ENCODE measurements around the genes DLL1 and TBP.

- RRBS: no CpG with 5 or more reads among the region's 11 CpGs
Measured at GRCh38 chr6:169663393-169664231, 38.2 kb downstream of the WDR27 start.

GRCh38 chr6:169669835-169670316, 32.0 kb downstream of the WDR27 start:
- RRBS: no CpG with 5 or more reads among the region's 9 CpGs

DNA sequence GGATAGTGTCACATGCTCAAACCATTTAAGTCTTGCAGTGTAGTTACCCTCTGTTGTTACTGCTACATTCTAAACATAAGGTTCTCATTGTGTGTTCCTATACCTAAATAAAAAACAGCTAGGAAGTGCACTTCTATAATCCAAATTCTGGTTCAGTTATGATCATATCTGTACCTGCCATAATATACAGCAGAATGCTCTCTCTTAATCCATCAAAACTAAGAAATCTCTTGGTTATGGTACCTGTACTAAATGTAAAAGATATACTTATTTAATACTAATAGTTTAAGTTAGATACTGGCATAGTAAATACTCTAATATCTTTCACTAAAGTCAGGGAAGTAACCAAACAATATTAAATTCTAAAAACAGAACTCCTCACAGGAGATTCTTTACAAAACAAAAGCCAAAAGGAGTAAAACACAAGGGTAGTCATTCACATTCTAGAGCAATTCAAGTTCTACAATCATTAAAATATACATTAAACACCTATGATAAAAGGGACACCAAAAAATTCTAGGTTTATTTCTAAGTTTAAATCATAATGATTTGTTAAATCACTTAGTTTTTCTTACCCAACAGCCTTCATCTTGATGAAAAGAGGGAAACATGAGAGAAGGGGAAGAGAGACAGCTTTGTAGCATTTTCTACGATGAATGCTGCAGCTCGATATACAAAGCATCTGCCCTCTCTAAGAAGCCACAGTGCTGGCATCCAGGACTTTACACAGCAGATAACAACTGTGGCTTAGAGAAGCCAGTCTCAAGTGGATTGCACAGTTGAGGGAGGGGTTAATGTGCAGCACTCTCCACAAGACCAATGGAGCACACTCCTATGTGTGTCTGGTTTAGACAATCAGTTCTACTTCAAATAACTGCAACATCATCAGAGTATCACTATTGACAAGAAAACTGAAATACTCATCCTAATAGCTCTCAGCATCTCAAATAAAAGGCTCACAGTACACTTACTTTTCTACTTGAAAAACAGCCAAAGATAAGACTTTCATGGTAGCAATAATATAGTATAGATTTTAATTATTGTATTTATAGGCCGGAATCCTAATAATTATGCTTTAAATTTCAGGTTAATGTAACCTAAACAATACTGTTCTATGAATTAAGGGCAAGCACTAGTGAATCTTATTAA, 5.7 kb downstream of the C6orf120 start:
- RRBS: no CpG with 5 or more reads among the region's 3 CpGs

DNA sequence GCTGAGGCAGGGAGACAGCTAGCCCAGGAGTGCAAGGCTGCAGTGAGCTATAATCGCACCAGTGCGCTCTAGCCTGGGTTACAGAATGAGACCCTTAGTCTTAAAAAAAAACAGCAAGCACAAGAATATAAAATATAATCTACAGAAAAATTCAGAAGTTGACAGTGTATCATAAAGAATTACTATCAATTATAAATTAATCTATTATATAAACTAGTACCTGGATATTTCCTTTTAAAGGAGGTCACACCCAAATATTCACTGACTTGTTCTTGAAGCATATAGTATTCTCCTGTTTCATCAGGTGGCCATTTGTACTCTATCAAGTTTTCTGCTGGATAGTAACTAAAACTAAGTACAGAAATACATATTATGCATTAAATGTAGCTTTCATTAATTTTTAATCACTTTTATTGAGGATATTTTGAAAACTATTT, 5.7 kb downstream of the PHF10 start:
- RRBS: no CpG with 5 or more reads among the region's 2 CpGs

DNA sequence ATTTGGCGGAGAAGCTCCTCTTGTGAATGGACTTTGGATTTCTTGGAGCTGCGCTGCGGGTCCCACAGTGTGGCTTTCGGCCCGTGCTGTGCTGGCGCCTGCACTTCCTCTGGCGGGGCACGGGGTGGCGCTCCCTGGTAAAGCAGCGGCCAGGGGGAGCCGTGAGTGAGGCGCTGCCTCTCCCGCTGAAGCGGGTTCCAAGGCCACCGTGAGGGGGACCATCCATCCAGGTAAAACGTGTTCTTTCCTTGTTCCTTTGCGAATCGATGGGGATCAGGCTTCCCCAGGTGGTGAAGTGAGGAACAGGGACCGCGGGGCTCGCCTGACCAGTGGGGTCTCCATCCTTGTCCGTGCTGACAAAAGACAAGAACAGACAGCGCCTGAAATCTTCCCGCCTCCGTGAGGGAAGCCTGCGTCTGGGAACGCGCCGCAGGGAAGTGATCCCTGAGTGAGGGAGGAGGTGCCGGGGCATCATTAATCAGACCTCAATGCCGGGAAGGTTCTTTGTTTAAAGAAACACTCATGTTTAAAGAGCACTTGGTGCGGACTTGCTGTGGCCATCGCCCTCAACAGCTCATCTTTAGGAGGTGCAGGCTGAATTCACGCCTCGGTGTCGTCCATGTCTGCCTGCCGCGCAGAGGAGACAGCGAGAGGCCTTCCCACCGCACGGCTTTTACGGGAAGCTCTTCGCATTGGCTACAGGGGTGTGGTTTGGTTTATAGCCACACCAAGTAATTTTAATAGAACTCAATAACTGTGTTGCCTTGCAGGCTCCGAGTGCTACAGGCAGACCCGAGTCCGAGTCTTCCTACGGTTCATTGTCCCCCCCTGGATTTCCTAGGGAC, 39.0 kb downstream of the ERMARD start:
- RRBS: no CpG with 5 or more reads among the region's 47 CpGs

- RRBS: no CpG with 5 or more reads among the region's 16 CpGs
Measured at GRCh38 chr6:169990045-169990477, 238.6 kb downstream of the ERMARD start.

DNA sequence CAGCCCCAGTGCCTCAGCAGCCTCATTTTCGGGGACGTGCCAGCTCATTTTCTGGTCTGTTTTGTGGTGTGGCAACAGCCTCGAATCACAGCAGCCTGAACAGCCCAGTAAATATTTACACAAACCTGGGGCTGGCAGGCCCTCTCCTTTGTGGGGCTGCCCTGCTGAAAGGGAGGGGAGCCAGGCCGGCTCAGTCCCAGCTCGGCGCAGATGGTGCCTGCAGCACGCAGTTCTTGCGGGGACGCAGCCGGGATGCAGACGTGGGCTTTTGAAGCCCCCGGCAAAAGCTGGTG, 259.8 kb downstream of the DLL1 start:
- RRBS: 35% methylated on average over 7 of the region's 12 CpGs

DNA sequence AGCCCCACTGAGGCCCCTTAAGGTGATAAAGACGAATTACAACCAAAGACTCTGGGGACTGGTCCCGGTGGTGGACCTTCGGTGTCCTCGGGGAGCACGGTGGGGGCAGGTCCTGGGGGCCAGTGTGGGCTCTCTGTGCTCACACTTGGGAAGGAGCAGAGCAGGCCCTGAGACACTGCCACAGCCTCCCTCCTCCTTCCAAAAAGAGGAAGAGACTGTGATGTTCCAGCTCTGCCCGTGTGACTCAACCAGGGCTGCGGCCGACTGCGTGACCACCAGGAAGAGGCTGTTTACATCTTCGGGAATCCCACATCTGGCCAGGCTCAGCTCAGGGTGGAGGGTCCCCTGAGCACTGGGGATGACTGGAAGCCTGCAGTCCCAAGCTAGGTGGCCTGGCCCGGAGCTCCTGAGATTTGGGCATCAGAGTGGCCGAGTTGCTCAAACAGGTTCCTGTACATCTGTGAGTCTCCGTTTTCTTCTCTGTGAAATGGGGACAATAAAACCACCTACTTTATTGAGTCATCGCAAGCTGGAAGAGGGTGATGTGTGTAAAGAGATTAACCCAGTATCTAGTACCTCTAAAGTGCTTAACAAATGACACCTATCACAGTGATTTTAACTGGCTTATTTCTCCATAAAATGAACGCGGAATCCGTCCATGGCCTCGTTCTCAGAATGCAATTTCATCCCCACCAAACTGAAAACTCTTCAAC, 242.2 kb downstream of the DLL1 start:
- RRBS: no CpG with 5 or more reads among the region's 18 CpGs

GRCh38 chr6:170279794-170281048, 10.7 kb downstream of the DLL1 start:
- RRBS: 54% methylated on average over 3 of the region's 63 CpGs

DNA sequence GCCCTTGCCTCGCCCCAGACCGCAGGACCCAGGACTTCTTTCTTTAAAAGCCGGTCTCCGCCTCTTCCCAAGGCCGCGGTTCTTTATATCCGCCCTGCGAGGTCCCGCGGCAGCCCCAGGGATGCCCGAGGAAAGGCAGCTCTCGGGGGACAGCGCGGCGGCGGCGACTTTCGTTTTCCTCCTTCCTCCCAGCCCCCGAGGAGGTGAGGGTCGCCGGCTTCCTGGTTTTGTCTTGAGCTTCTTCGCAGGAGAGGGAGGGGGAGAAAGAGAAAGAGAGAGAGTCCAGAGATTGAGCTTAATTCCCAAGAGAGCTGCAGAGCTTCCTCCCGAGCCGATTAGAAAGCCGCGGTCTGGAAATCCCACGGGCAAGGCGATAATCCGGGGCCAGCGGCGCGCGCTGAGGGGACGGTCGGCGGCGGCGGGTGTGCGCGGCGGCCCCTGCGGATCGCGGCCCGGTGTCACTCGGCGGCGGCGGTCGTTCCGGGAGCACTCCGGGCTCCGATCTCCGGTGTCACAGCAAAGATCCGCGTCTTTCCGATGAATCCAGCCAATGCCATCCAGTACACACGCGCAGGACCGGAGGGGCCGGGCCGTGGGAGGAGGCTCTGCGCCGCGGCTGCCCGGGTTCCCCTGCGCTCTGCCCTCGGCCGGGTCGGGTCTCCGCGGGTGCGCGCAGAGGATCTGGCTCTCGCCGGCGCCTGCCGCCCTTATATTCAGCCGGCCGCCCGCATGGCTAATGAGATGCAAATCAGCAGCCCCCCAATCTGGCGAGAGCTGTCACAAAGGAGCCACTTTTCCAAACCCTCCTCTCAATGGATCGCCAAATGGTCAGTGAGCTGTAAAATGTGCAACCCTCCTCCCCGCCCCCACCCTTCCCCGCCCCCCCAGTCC, at the start of gene DLL1:
Gene DLL1 (minus strand): TSS at position 833 of the 891 bp plus-strand sequence.
- RRBS: 1% methylated on average over 37 of the region's 85 CpGs

GRCh38 chr6:170554012-170555023, at the start of gene TBP:
TSS of gene TBP (plus strand) at chr6:170554369.
- RRBS: no CpG with 5 or more reads among the region's 57 CpGs

- RRBS: no CpG with 5 or more reads among the region's 30 CpGs
Measured at GRCh38 chr6:170612450-170612954, 28.1 kb upstream of the PDCD2 start.